Measurements from ENCODE around the genes CHD6 and PKIG.

DNA sequence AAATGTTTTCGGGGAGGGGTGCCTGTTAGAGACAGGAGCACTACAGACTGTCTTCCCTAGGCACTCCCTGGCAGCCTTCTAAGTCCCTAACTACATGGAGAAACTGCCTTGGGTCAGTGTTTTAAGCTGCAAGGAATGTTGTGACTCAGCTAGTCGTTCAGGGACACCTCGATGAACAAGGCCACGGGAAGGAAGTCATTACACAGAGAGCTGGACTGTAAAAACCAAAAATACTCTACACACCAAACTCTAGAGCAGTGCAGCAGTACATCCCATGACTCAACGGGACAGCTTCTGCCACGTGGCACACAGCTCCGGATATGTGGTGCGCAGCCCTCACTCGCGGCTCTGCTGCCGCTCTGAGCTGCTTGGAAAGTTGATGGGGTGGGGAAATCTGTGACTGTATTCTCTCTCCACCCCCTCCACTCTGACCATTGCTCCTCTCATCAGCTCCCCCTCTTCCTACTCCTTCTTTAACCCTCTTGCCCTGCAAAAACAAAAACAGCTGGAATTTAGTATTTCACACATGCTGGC is 11.1 kb upstream of the LPIN3 start:
- RRBS = no CpG with 5 or more reads among the region's 11 CpGs
CAGE:
- cytosol, long polyA plus RNA = no peak
- long polyA plus RNA = no peak
- nucleus, long polyA plus RNA = no peak

GRCh38 chr20:41532921-41533741 is 85.0 kb downstream of the CHD6 start:
- RRBS = no CpG with 5 or more reads among the region's 11 CpGs
CAGE:
- cytosol, long polyA plus RNA = no peak
- long polyA plus RNA = no peak
- nucleus, long polyA plus RNA = no peak

- RRBS = 3% methylated on average over 38 of the region's 86 CpGs
CAGE:
- cytosol, long polyA plus RNA = no peak
- long polyA plus RNA = no peak
- nucleus, long polyA plus RNA = no peak
Observed at GRCh38 chr20:41618216-41619377, at the start of gene CHD6. Gene CHD6, minus strand, starts transcription at chr20:41618377.

DNA sequence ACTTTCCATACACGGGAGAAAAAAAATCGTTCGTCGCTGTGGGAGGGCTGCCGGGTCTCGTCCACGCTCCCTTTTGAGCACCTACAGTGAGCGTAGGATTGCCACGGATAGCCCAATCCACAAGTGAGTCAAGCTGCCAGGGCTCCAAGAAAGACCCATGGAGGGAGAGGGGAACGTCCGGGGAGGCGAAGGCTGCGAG is 662 bp upstream of the SRSF6 start:
- RRBS = no CpG with 5 or more reads among the region's 13 CpGs
CAGE:
- cytosol, long polyA plus RNA = no peak
- long polyA plus RNA = no peak
- nucleus, long polyA plus RNA = no peak

- RRBS = no CpG with 5 or more reads among the region's 26 CpGs
CAGE:
- cytosol, long polyA plus RNA = no peak
- long polyA plus RNA = no peak
- nucleus, long polyA plus RNA = no peak
Observed at GRCh38 chr20:43457947-43458179, 167 bp downstream of the SRSF6 start.

DNA sequence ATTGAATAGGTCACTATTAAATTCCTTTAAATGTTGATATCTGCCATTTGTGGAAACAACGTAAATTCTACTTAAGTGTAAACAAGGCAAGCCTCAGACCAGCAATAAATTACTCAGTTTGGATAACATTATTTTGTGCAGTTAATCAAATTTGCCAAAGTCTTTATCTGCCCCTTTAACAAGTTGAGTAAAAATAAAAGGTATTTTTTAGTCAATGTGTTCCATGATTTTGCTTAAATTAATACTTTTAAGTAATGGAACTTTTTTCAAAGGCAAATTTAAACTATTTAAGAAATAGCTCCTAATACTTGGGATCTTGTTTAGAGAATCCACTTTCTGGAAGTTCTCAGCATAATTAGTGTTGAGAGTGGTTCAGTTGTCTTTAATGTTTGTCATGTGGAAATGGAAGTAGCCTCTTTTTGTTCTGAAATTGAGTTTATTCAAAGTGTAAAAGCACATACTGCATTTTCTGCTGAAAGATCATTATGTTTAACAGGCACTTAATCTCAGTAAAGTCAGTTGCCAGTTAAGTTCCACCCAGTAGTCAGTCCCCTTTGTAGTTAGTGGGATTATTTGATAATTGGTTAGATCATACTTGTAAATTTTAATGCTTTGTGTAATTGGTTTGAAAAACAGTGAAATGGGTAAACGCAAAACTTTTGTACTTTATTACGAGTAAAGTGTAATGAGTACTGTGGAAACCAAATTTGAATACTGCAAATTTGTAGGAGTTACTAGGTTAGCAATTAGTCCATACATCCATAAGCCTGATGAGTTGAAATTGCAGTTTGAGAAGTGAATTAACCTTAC is 4.1 kb downstream of the SRSF6 start:
- RRBS = no CpG with 5 or more reads among the region's 3 CpGs
CAGE:
- cytosol, long polyA plus RNA = no peak
- long polyA plus RNA = no peak
- nucleus, long polyA plus RNA = no peak

DNA sequence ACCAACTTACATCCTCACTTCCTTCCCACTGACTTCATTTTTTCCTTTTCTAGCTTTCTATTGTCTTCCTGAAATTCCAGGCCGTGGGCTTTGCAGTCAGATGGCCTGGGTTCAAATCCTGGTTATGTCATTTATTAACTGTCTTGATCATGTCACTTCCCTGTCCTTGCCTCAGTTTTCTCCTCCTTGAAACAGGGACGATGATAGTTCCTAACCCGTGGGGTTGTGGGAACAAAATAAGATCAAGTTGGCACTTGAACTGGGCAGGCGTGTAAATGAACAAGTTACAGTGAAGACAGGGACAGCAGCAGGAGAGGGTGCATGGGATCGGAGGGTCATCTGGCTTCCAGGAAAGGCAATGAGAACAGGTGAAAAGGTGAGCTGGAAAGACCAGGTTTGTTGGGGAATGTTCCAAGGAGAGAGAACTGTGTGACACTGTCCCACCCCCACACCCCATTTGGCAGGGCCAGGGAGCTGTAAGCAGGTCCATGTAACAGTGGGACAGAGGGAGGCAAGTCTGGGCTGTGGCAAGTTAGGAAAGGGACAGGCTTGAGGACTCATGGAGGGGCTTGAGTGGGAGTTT is 637 bp downstream of the SGK2 start:
- RRBS = no CpG with 5 or more reads among the region's 5 CpGs
CAGE:
- cytosol, long polyA plus RNA = no peak
- long polyA plus RNA = no peak
- nucleus, long polyA plus RNA = no peak

- RRBS = no CpG with 5 or more reads among the region's 3 CpGs
CAGE:
- cytosol, long polyA plus RNA = no peak
- long polyA plus RNA = no peak
- nucleus, long polyA plus RNA = no peak
Observed at GRCh38 chr20:43681977-43682538, 15.1 kb downstream of the MYBL2 start.

DNA sequence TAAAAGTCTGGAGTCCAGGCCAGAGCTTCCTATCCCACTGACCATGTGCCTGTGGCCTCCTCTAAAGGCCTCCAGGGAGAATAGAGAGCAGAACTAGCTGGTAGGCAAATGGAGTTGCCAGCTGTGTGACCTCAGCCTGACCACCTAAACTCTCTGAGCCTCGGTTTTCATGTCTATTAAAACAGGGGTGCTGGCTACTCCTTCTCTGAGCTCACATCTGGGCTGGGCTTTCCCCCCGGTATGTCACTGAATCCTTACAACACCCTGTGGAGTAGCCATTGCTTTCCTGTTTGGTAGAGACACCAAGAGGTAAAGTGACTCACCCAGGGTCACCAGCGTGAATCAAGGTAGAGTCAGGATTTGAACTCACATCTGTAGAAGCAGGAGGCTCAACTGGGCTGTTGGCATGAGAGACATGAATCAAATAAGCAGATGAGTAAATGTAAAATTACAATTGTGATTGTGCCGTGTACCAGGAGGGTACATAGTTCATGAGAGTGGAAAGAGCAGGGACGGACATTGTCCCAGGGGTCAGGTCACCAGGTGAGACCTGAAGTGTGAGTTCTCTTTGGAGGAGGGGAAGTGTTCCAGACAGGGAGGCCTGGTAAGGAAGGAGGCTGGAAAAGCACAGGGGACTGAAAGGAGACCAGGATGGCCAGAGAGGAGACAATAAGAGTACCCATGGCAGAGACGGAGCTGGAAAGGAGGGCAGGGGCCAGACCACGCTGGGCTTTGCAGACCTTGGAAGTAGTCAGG is 132.0 kb downstream of the JPH2 start:
- RRBS = no CpG with 5 or more reads among the region's 7 CpGs
CAGE:
- cytosol, long polyA plus RNA = no peak
- long polyA plus RNA = no peak
- nucleus, long polyA plus RNA = no peak

DNA sequence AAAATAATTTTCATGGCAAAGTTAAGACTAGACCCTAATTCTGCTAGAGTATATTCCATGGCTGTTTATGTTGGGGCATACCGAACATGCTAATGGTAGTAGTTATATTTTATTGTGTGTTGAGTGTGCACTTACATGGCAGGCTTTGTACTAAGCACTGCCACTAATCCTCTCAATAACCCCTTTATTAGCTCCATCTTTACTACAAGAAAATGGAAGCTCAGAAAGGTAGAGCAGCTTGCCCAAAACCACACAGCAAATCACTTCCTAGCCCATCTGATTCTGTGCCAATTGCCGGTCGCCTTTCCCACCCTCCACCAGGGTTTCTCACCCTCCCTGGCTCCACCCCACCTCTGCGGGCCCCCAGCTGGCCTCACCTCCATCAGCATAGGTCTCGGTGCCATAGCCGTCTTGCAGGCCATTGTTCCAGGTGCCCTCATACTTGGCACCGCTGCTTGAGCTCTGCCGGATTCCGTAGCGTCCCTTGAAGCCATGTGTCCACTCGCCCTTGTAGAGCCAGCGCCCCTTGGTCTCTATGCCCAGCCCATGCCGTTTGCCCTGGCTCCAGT is 954 bp downstream of the JPH2 start:
- RRBS = no CpG with 5 or more reads among the region's 13 CpGs
CAGE:
- cytosol, long polyA plus RNA = no peak
- long polyA plus RNA = no peak
- nucleus, long polyA plus RNA = no peak

DNA sequence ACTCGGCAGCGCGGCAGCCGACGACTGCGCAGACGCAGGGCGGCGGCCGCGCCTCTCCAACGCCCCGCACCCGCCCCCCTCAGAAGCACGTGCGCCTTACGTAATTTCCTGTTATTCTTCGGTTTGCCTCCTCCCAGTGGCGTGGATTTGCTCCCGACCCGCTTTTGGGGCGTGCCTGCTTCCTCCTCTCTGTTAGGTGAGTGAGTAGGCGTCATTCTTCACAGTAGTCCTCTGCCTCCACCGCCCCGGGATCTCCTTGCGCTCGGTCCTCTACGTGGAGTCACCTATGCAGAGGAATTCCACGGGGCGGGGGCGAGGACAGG is 272 bp upstream of the OSER1 start:
- RRBS = 3% methylated on average over 4 of the region's 31 CpGs
CAGE:
- cytosol, long polyA plus RNA = no peak
- long polyA plus RNA = no peak
- nucleus, long polyA plus RNA = start-site peak on the plus strand centred at position 142 of the sequence, 87 bp wide, 23 and 24 reads in 2 replicates

GRCh38 chr20:44431332-44432051 is 44.2 kb upstream of the TTPAL start:
- RRBS = no CpG with 5 or more reads among the region's 10 CpGs
CAGE:
- cytosol, long polyA plus RNA = no peak
- long polyA plus RNA = no peak
- nucleus, long polyA plus RNA = no peak

DNA sequence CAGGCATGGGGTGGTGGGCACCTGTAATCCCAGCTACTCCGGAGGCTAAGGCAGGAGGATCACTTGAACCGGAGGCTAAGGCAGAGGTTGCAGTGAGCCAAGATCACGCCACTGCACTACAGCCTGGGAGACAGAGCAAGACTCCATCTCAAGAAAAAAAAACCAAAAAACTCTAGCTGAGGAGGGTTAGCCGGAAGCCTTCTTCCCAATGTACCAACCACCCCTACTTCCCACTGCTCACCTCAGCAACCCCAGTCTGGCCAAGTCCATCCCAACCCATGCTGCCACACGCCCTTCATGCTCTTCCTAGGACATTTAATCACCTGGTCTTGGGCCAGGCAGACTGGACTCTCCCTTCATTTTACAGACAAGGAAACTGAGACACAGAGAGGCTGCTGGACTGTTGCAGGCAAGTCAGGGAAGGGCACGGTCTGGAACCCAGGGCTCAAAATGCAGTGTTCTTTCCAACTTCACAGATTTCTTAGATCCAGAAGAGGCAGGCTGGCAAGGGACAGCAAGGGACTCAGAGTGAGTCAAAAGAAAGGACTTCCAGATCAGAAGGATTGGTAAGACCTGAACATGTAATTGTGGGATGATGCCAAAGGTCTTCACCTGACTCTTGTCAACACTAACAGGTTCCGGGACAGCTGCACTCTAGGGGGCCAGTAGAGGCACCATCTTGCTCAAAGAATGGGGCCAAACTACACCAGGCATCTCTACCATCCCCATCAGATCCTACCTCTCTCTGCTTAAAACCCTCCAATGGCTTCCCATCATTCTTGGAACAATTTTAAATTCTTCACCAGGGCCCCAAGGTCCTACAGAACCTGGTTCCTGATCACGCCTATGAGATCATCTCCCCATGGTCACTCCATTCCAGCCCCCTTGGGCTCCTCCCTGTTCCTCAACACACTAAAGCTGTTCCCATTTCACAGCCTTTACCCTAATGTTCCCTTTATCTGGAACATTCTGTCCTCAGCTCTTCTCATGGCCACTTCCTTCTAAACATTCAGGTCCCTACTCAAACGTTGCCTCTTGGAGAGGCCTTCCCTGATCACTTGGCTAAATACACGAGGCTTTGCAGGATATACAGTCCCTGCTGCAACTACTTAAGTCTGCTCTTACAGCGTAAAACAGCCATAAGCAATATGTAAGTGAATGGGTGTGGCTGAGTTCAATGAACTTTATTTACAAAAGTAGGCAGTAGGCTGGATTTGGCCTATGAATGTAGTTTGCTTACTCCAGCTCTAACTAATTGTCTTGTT is 29.9 kb upstream of the TTPAL start:
- RRBS = no CpG with 5 or more reads among the region's 11 CpGs
CAGE:
- cytosol, long polyA plus RNA = no peak
- long polyA plus RNA = no peak
- nucleus, long polyA plus RNA = no peak

DNA sequence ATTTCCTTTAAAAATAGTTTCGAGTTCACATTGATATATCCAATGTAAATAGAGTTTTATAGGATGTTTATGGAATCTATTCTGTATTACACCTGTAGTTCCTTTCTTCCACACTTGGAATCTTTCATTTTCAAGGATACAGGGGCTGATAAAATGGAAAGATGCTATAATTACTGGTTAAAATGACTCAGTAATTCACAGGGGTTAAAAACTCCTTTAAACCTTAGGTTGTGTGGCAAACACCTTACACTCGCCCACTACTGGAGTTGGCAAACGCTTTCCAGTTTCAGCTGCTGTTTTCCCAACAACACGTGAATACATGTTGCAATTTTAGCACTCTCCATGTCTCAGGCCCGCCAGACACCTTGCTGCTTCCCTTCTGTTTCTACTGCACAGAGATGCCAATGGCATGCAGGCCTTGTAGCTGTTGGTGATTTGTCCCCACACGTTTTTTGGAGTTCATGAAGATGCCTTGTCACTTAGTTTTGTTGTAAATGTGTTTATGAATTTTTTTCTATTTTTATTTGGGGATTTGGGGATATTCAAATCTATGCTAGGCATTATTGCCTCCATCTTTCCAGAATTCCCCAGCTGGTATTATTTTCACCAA is 5.4 kb upstream of the TTPAL start:
- RRBS = no CpG with 5 or more reads among the region's 6 CpGs
CAGE:
- cytosol, long polyA plus RNA = no peak
- long polyA plus RNA = no peak
- nucleus, long polyA plus RNA = no peak

DNA sequence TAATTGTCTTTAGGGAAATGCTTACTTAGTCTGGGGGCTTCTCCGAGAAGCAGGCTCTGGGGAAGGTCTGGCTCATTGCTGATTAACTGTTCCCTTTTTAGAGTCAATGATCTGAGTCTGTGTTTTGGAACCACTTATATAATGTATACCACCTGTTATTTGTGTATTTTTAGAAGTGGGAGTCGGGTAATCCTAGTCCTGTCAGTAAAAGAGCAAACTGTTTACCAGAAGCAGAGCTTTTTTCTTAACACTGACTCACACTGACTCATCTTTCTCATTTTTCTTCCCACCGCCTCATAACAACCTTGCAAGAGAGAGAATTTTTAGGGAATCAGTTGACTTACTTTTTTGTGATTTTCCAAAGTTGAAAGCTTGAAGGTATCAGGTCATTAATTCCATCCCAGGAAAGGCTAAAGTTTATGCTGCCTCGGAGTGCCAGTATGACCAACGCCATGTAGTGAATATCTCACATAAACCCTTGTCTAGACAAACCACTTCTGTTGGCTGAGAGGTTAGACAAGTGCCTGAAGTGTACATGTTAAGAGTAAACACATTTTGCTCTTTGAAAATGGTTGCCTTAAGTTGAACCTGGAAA is 29.4 kb upstream of the PKIG start:
- RRBS = no CpG with 5 or more reads among the region's 5 CpGs
CAGE:
- cytosol, long polyA plus RNA = no peak
- long polyA plus RNA = no peak
- nucleus, long polyA plus RNA = no peak

GRCh38 chr20:44581945-44583076 is at the start of gene PKIG:
Gene PKIG, plus strand, starts transcription at chr20:44582579.
- RRBS = no CpG with 5 or more reads among the region's 8 CpGs
CAGE:
- cytosol, long polyA plus RNA = start-site peak on the plus strand at chr20:44582542-44582617, 385 and 987 reads in 2 replicates
- long polyA plus RNA = start-site peak on the plus strand at chr20:44582540-44582618, 378 and 792 reads in 2 replicates
- nucleus, long polyA plus RNA = no peak

GRCh38 chr20:44594619-44595206 is 12.3 kb downstream of the PKIG start:
- RRBS = no CpG with 5 or more reads among the region's 2 CpGs
CAGE:
- cytosol, long polyA plus RNA = no peak
- long polyA plus RNA = no peak
- nucleus, long polyA plus RNA = no peak

DNA sequence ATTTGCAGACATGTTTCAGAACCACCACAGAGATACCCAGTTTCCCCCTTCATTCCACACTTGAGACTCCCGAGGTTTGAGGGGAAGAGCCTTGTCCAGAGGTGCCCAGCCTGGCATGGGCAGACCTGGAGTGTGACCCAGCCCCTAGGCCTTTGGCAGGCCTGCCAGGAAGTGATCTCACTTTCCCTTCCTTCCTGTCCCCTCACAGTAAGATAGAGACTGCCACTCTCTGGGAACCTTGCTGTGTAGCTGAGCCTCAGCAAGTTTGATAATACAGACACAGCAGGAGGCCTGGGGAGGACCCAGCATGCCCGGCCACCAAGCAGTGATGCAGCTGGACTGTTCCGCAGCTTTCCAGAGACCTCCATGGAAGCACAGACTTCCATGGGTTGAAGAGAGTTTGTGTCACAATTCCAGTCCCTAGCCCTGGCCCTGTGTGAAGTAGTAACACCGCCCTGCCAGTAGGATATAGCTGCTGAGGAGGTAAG is 16.1 kb downstream of the PKIG start:
- RRBS = no CpG with 5 or more reads among the region's 4 CpGs
CAGE:
- cytosol, long polyA plus RNA = no peak
- long polyA plus RNA = no peak
- nucleus, long polyA plus RNA = no peak

DNA sequence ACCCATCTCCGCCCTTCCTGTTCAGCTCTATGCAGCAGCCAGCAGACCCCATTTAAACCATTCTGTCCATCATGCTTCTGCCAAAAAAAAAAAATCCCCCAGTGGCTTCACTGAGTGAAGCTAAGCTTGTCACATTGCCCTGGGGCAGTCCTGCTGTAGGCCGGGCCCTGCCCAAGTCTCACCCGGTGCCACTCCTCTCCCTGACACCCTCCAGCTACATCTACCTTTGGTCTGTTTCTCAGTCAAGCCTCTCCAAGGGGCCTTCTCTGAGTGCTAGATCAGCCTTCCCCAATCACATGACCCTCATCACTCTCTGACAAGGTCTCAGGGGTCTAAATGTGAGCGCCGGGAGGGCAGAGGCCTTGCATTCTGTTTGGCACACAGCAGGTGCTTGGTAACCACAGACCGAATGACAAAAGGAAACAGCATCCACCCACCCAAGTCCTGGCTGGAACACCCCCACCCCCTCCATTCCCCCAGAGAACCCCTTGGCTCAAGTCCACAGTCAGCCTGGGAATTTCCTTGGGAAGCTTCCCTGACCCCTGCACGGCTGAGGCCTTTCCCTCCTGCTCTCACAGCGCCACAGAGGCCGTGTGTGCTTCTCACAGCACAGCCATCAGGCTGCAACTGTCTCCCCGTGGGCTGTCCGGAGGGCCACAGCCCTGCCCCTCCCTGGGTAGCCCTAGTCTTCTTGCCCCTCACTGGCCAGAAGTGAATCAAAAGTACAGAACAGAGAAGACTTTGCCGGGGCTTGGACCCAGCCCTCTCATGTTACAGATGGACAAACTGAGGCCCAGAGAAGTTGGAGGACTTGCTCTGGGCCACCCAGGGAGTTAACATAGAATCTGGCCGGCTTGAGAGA is 32.9 kb downstream of the PKIG start:
- RRBS = 54% methylated on average over 3 of the region's 13 CpGs
CAGE:
- cytosol, long polyA plus RNA = no peak
- long polyA plus RNA = no peak
- nucleus, long polyA plus RNA = no peak

DNA sequence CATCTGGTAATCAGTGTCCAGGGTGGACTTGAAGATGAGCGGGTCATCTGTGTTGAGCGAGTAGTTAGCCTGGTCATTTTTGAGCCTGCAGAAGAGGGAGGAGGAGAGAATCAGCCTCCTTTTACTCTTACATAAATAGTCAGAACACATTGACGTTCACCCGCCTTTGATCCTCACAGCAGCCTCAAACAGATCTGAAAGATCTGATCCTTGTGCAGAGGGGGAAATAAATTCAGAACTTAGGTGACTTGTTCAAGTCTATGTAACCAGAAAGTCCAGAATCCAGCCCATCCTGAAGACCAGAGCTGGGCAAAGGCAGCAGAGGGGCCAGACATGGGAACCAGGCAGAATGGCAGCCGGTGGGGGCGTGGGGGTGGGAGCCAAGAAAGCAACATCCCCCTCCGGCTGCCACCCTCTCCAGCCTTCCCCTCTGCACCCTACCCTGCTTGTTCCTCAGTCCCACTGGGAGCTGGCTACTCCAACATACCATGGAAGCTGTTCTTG is 30.4 kb downstream of the ADA start:
- RRBS = 75% methylated on average over 1 of the region's 7 CpGs
CAGE:
- cytosol, long polyA plus RNA = no peak
- long polyA plus RNA = no peak
- nucleus, long polyA plus RNA = no peak